Esophagus squamous epithelium (tissue), 4 donors: ENCODE measurements around a stretch of chr9.

DNA sequence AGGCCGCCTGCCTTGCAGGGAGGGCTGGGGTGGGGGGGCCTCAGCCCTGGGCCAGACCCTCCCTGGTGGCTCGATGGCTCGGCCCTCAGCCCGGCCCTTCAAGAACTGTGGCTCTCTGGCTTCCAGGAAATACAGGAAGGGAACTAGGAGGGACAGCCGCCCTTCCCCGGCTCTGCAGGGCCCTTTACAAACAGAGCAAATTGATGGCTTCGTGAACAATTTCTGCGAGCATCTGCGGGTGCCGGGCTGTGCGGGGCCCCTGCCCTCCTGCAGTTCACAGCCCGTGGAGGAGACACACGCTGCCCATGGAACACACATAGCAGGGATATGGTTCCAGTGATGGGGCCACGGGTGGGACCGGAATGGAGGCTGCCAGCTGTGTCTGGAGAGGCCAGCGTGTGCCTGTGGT lies 39.5 kb downstream of the COL5A1 start:
- PRO-cap = no peak
- RAMPAGE, long total RNA, 4 experiments = no peak in any of the 4 experiments

GRCh38 chr9:134707190-134708231 lies 65.9 kb downstream of the COL5A1 start:
- PRO-cap = no peak
- RAMPAGE, long total RNA, 4 experiments = no peak in any of the 4 experiments

- PRO-cap = no peak
- RAMPAGE, long total RNA, 4 experiments = no peak in any of the 4 experiments
Observed at GRCh38 chr9:134784550-134785562, 95.8 kb upstream of the FCN2 start.

DNA sequence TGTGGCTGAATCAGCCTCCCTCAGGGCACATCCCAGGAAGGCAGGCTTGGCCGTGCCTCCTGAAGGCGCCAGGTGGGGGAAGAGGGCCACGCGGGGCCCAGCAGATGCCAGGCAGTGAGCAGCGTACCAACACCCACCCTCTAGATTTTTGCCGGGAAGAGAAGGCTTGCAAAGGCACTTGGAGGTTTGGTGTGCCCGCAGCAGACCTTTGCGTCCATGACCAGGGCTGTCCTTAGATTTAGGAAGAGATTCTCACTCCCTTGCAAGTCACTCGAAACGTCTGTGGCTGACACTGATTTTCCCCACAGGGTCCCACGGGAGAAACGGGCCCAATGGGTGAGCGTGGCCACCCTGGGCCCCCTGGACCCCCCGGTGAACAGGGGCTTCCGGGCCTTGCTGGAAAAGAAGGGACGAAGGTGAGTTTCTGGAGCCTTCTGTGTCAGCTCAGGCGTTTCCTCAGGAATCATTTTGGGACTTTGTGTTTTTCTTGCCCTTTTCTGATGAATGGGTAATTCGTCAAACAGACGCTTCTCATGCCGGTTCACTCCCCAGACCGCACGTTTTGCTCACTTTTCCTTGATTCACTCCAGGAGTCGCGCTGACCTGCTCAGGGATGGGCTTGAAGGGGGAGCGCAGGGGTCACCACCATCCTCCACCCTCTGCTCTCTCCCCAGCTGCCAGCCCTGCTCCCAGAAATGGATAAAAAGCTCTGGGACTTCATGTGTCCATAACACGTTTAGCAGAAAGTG lies 77.9 kb upstream of the FCN2 start:
- PRO-cap = no peak
- RAMPAGE, long total RNA, 4 experiments = no peak in any of the 4 experiments

GRCh38 chr9:135147210-135147886 lies 59.9 kb downstream of the OLFM1 start:
- PRO-cap = no peak
- RAMPAGE, long total RNA, 4 experiments = no peak in any of the 4 experiments

DNA sequence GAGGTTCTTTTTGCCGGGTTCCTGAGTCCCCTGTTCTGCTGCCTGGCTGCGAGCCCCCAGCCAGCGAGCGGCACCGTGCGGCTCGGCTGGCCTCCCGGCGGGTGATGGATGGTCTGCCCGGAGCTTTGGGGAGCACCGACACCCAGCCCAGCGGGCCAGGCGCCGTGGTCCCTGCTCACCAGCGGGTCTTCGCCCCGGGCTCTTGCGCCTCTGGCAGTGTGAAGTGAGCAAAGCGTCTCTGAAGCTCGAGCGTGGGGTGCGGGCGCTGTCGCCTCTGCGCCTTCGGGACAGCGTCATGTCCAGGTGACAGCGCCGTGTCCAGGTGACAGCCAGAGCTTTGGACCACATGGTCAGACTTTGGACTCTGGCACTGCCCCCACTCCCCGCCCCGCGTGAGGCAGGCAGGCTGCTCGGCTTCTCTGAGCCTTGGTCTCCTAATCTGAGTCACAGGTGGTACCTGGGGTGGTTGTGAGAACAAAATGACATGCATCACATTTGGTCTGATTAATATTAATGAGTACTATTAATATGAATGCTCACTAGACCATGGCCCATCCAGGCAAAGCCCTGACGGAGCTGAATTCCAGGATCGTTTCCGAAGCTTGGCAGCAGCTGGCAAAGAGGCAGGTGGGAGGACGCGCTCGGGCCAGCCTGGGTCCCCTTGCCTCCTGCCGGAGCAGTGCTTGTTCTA lies 156.8 kb downstream of the OLFM1 start:
- PRO-cap = no peak
- RAMPAGE, long total RNA, 4 experiments = no peak in any of the 4 experiments

GRCh38 chr9:135478726-135479354 lies 742 bp upstream of the PPP1R26 start:
- PRO-cap = bidirectional peak, plus-strand start at chr9:135479064, minus-strand start at chr9:135479023
- RAMPAGE, long total RNA, 4 experiments = no peak in any of the 4 experiments

DNA sequence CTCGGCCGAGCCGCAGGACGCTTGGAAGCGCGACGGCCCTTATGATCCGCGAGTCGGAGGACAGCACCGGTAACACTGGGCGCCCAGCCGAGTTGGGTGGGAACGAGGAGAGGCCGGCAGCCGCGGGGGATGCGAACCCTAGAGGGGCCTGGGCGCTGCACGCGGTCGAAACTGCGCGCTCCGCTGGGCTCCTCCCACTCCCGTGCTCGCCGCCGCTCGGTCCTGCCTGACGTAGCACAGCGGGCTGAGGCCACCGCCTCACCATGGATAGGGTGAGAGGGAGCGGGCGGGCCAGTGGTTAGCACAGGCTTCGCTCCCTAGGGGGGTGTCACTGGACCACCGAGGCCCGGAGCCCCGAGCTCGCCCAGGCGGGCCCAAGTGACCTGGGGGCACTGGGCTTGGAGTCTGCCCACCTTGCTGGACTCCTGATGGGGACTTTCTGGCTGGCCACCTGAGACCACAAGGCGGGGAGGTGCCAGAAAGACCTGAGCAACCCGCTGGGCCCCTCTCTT lies 629 bp downstream of the MRPS2 start:
- PRO-cap = unidirectional peak, minus-strand start at position 173 of the sequence
- RAMPAGE, long total RNA, 4 experiments = no peak in any of the 4 experiments

DNA sequence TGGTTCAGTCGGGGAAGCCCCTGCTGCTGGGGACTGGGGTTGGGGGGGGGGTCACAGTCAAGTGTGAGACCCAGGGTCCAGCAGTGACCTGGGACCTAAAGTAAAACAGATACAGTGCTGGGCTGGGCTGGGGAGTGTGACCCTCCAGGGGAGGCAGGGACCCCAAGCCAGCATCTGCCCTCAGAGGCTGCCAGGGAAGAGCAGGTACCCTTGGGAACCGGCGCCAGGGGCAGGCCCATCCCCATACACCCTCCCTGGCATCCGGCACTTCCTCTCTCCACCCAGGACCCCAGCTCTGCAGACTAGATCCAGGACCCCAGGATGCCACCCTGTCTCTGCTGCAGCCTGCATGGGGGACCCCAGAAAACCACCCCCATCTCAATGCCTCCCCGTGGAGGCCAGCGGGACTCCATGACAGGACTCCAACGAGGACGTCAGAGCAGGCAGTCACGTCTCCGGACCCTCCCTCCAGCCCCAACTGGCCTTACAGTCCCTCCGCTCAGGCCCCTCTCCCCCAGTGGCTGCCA lies 17.6 kb downstream of the SOHLH1 start:
- PRO-cap = no peak
- RAMPAGE, long total RNA, 4 experiments = no peak in any of the 4 experiments

- PRO-cap = no peak
- RAMPAGE, long total RNA, 4 experiments = no peak in any of the 4 experiments
Observed at GRCh38 chr9:135887040-135888186, 19.9 kb downstream of the CAMSAP1 start.

DNA sequence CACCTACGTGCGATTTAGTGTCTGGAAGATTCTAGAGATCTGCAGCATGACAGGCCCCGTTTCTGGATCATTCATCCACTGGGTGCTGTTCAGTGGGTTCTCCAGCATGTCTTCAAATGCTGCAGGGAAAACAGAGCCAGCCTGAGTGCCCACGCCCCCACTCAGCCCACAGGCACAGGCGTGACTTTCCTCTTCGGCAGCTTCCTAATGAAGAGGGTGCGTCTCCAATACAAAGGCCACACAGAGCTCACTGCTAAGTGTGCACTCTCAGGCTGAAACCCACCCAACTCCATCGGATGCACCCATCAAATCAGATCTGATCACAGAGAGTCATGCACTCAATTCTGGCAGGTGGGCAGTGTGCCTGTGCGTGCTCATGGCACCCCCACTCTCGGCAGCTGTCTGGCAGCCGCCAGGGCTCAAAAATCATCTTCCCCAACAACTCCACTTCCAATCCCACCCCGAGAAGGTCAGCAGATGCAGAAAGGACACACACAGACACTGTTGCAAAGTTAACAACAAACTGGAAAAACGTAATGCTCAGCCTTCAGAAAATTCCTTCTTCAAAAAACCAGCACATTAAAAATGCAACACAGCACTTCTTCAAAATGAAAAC lies 26.2 kb upstream of the CAMSAP1 start:
- PRO-cap = no peak
- RAMPAGE, long total RNA, 4 experiments = no peak in any of the 4 experiments

- PRO-cap = no peak
- RAMPAGE, long total RNA, 4 experiments = no peak in any of the 4 experiments
Observed at GRCh38 chr9:135951709-135952324, 9.4 kb downstream of the UBAC1 start.

GRCh38 chr9:136012017-136012646 lies 51.0 kb upstream of the UBAC1 start:
- PRO-cap = no peak
- RAMPAGE, long total RNA, 4 experiments = no peak in any of the 4 experiments

GRCh38 chr9:136218308-136219125 lies 13.6 kb upstream of the LHX3 start:
- PRO-cap = no peak
- RAMPAGE, long total RNA, 4 experiments = no peak in any of the 4 experiments

DNA sequence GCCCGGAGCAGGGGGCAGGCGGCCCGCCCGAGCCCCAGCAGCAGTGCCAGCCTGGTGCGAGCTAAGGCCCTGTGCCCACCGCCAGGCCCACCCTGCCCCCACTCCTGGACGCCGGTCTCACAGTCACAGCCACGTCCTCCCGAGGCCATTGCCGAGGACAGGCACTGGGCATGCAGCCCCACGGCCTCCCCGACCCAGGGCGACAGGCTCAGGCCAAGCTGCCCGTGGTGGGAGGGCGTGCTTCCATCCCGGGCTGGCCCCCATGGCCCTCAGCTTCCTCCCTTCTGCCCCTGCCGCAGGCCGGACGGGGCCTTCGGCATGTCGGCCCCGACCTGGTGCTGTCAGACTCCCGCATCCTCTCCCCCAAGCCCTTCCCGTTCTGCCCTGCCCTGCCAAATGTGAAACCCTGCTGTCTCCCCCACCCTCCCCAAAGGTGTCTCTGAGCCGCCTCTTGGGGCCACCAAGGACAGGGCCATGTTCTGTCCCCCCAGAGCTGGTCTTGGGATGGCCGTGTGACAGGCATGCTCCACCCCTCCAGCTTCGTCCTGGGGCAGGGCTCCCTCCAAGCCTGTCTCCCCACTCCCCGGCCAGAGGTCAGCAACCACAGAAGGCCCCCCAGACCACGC lies 5.3 kb downstream of the DNLZ start:
- PRO-cap = no peak
- RAMPAGE, long total RNA, 4 experiments = no peak in any of the 4 experiments

GRCh38 chr9:136359773-136360549 lies 3.6 kb downstream of the DNLZ start:
- PRO-cap = no peak
- RAMPAGE, long total RNA, 4 experiments = no peak in any of the 4 experiments

DNA sequence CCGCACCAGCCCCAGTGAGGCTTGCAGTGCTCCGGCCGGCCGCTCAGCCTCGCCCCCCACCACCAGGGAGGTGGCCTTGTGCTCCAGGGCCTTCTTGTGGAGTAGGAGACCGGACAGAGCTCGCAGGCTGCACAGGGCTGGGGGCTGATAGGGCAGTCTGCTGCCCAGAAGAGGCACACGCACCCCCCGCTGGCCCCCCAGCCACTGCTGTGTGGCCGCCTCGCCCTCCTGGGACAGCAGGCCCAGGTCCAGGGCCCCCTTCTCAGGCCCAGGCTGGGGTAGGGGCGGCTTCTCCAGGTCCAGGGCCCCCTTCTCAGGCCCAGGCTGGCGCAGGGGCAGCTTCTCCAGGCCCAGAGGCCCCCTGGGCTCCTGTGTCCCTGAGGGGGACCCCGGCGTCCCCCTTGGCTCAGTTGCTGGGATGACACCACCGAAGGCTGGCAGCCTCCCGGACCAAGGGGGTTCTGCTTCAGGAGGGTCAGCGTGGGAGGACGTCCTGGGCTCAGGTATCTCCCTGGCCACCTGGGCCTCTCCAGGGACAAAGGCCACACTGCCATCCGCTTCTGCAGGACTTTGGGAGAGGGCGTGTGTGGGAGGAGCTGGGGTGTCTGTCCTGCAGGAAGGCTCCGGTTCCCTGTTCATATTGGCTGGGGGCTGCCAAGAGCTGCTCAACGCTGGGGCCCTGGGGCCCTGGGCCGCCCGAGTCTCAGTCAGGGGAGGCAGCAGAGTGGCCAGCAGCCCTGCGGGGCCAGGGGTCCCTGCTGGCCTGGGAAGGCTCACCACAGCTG lies 4.5 kb upstream of the CARD9 start:
- PRO-cap = no peak
- RAMPAGE, long total RNA, 4 experiments = no peak in any of the 4 experiments

DNA sequence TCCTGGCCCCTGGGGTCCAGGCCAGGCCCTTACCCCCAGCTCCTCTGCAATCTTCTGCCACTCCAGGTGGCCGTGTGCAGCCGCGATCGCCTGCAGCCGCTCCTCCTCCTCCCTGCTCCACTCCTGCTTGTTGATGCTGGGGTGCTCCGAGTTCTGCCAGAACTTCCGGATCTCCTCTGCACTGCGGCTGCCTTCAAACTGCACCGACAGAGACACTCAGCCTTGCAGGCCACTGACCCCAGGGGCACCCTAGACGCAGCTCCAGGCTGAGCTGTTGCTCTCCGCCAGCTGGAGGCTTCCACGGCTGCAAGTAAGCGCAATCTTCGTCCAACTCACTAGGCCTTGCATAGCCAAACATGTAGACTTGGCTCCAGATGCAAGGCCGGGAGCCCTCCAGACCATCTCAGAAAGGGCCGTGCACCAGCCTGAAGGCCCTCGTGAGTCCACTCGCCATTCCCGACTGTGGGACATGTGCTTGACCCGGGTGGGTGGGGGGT lies 8.0 kb downstream of the SNAPC4 start:
- PRO-cap = no peak
- RAMPAGE, long total RNA, 4 experiments = no peak in any of the 4 experiments

- PRO-cap = no peak
- RAMPAGE, long total RNA, 4 experiments = no peak in any of the 4 experiments
Observed at GRCh38 chr9:136395073-136395543, 4.9 kb downstream of the SNAPC4 start.

DNA sequence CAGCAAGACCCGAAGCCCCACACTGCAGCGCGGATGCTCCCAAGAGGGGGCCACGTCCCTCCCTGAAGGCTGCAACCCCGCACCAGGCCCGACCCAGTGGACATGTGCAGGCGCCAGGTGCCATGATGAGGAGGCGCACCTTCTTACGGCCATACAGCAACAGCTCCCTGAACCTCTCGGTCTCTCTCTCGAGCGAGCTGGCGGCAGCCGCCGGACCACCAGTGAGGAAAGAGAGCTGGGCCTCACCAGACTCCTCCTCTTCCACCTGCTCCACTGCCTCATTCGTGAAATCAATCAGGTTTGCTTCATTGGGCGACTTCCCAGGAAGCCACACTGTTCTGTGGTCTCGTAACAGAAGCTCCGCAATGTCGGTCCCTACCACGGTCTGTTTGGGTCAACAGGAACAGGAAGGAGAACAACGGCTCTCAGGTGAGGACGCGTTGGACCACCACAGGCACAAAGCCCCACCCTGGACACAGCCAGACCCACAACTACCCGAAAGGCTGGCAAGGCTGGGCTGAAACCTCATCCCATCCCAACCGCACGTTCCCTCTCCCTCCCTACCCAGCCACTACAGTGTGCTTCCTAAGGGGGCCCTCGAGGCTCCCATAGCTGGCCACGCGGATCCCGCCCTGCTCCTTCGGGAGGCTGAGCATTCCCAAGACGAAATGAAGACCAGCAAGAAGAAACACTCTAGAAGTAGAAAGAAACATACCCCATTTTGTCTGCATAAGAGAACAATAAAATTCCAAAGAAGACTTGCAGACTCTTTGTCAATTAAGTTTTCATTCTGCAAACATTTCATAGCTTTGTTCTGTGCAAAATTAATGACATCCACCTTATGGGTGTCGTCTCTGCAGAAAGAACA lies 19.9 kb downstream of the SEC16A start:
- PRO-cap = no peak
- RAMPAGE, long total RNA, 4 experiments = no peak in any of the 4 experiments